Bronchus fibroblast of lung (primary cell): ENCODE data around the genes EXO1 and ZBTB18.

- RAMPAGE, long total RNA = no peak
Measured at GRCh38 chr1:239815845-239816541, 275.7 kb upstream of the FMN2 start.

GRCh38 chr1:240405762-240406127 is 206.2 kb downstream of the GREM2 start:
- RAMPAGE, long total RNA = no peak

- RAMPAGE, long total RNA = no peak
Measured at GRCh38 chr1:240562097-240562513, 49.9 kb downstream of the GREM2 start.

- RAMPAGE, long total RNA = no peak
Measured at GRCh38 chr1:241503961-241504493, 15.5 kb downstream of the FH start.

GRCh38 chr1:241847687-241848434 is at the start of gene EXO1:
Gene EXO1 (plus strand): TSS chr1:241848204.
- RAMPAGE, long total RNA = start-site peak on the plus strand at chr1:241848166-241848224, 239 and 165 reads in 2 replicates

DNA sequence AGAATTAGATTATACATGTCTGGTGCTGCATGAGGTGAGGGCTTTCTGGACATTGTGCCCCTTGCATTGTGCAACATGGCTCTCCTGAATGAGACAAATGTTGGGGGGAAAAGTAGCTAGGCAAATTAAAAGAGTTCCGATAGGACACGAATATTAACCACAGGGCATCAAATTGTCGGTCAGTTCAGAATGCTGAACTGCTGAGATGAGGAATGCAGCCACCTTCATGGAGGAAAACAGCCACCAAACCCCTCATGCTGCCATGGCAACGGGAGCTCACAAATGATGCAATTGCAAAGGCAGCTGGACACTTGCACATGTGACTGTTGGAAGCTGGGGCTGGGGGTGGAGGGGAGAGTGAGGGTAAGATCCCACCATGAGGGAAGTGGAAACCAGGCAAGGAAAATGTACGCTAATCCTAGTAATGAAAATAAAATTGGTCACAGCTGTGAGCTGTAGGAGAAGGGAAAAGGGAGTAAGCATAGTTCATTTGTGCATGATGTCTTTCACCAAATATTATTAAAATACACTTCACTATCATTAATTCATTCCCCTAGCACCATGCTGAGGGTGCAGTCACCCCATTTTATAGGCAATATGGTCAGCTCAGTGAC is 15.1 kb downstream of the BECN2 start:
- RAMPAGE, long total RNA = no peak

GRCh38 chr1:243367002-243367752 is 111.3 kb downstream of the SDCCAG8 start:
- RAMPAGE, long total RNA = no peak

DNA sequence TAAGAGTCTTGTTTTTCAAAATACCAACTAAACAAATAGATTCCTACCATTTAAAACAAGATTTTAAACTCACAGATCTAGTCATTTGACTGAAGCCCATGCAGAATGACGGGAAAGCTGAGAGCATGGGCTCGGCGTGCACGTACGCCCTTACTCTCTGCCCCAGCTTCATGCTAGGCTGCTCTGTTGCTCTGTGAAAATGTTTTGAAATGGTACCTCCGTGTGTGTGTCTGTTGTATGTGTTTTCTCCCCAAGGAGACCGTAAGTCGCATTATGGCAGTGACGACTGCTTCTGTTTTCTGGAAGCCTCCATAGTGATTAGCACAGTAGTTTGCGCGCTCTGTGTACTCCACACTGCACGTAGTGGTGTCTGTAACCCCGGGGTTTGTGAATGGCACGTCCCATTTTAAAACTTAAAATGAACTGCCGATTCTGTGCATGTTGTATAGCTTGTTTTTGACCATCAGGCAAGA is 165.4 kb downstream of the SDCCAG8 start:
- RAMPAGE, long total RNA = no peak

GRCh38 chr1:243421698-243422442 is 166.0 kb downstream of the SDCCAG8 start:
- RAMPAGE, long total RNA = no peak

GRCh38 chr1:243487375-243488051 is 231.7 kb downstream of the SDCCAG8 start:
- RAMPAGE, long total RNA = start-site peak on the plus strand at chr1:243487752-243487793, 60 and 67 reads in 2 replicates

DNA sequence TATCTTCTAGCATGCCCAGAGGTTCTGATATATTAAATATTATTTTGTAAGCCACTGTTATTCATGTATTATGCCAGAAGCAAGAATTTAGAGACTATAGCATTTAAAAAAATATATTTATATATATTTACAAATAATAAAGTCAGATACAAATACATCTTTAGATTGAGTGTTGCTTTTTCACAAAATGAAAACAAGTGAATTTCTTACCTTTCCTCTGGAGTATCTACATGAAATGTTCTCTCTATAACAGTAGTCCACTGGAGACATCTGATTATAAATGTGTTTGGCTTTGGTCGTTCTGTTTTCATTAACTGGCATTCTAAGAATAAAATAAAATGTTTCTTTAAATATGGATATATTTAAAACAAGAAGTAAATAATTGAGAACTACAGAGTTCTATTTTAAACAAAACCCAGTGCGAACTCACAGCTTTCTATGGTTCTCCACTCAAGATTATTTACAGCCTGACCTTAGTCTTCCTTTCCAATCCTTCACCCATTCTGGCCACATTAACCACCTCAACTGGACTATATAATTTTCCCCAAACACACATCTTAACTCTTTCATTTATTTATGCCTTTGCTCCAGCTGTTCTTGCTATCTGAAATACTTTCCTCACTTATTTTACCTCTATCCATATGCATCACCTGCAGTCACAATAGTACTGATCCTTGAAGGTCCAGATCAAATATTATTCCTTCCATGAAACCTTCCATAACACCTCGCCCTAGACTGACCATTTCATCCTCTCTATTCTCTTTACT is 185.3 kb downstream of the AKT3 start:
- RAMPAGE, long total RNA = no peak

DNA sequence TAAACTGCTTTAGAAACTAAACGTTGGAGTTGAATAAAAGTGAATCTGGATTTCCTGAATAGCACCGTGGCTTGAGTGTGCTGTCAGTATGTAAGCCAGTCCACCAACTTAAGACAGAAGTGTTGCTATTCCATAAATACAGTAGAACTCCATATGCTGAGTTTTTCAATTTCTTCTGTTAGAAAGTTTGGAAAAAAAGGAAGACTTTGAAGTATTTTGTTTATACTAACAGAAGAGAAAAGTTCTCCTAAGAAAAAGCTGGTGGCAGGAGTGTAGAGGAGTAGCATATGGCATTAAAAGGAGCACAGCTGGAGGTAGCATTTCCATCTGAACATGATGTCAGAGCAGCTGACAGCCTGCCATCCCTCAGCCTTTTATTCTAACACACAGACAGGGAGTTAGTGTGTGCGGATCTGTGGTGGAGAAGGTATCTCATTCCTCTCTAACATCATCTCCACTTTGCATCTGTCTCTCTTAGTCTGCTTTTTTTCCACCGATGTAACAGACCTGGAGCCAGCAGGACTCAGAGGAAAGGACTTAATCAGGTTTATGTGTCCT is at the start of gene ZBTB18:
ZBTB18 (plus strand) TSS at position 401 of the 558 bp plus-strand sequence.
- RAMPAGE, long total RNA = no peak

DNA sequence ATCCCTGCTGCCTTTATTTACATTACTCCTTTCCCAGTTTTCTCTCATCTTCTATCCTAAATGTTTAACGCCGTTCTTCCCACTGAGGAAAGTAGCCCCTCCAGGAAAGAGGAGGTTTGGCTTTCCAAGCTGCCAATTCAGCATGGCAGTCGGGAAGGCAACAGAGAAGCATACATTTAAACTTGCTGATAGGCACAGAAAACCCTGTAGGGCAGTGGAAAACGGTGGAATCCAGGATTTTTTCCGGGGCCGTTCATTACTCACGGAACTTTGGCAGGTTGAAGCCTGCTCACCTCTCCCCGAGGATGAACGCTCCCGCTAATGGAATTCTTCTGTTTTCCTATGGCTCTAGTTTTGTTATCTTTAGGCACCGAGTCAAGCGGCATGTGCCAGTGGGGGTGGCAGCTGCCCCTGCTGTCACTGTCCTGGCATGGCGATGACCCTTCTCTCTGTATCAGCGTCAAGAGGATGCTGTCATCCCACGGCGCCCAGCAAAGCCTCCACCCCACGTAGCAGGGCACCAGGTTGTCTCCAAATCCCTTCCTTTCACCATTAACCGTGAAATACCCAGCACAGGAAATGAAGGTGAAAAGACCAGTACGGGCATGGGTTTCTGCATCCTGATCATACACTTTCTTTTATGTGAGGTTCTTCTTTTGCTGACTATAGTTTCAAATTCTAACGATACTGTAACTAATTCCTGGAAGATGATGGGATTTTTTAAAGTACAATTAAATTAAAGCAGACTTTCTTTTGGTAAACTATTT is 48.4 kb downstream of the ZBTB18 start:
- RAMPAGE, long total RNA = no peak

DNA sequence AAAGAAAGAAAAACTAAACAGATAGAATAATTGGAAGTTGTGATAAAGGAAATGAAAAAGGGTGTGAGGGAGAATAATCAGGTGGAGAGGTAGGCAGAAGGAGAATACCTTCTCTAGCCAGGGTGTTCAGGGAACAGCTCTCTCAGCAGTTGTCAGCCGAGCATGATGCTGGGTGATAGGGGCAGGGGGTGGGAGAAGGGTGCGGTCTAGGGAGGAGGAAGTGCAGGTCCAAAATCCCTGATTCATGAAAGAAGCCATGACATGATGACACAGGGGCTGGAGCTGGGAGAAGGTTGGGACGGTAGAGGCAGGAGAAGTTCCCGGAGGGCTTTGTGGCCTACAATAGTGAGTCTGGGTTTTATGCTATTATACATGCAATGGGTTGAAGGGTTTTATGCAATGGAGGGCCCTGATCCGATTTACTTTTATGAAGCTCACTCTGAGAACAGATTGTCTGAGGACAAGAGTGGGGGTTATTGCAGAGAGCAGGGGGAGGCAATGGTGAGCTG is 14.5 kb downstream of the C1orf100 start:
- RAMPAGE, long total RNA = no peak

GRCh38 chr1:244369132-244370166 is 17.0 kb downstream of the C1orf100 start:
- RAMPAGE, long total RNA = no peak

GRCh38 chr1:244651832-244652314 is 1.1 kb upstream of the DESI2 start:
- RAMPAGE, long total RNA = no peak

DNA sequence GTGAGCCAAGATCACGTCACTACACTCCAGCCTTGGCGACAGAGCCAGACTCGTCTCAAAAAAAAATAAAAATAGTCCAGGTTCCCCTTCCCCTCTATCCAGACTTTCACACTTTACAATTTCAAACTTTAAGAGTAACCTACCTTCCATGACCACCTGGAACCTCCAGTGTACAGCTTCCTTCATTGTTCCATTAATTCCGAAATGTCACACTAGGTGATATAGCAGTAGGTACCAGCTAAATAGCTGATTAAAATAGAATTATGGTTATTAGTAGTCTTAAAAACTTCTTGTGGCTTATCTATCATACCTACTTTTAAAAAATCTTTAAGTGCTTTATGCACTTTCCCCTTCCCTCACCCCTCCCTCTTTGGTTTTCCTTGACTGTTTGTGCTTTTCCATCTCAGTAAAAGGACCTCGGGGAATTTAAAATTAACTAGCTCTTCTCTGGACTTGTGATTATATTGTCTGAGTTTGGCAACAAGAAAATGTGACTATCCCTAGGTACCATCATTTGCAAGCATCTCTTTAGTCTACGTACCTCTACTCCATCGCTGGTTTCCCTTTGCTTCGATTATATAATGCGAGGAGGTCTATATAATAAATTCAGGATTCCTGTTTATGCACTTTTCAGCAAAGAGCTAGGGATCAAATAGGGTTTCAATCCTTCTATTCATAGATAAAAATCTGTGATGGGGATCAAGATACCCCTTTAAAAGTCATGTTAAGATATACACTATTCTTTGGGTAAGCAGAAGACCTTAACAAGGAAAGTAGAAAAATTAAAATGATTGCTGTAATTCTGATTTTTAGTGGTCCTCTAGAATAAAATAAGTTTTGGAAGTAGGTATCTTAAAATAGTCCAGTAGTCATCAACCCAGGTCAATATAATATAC is 11.3 kb downstream of the COX20 start:
- RAMPAGE, long total RNA = no peak

- RAMPAGE, long total RNA = no peak
Measured at GRCh38 chr1:244849613-244850390, 14.3 kb downstream of the COX20 start.

DNA sequence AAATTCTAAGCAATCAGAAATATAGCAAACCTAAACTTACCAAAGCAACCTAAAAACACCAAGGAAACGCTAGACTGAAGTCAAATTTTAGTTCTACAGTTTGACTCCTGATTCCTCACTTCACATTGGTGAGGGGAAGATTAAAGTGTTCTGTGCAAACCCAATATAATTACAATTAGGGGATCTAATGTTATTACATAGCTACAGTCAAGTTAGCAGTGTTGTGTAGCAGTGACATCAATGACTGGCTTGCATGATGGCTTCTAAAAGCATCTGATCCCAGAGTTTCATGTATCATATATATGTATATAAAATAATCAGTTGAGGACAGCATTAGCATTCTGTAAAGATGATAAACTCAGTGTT is 11.6 kb downstream of the HNRNPU start:
- RAMPAGE, long total RNA = no peak

- RAMPAGE, long total RNA = no peak
Measured at GRCh38 chr1:244954438-244954729, 15.1 kb upstream of the EFCAB2 start.